Camera-type eye (tissue), 1 donor: Measurements from ENCODE around the genes PYCR2, LIN9 and PARP1.

- RAMPAGE, long total RNA, result no peak
Observed at GRCh38 chr1:225789980-225790572, 12.4 kb downstream of the SRP9 start.

GRCh38 chr1:225817127-225818190 lies 7.5 kb downstream of the EPHX1 start:
- RAMPAGE, long total RNA, result no peak

- RAMPAGE, long total RNA, result no peak
Observed at GRCh38 chr1:225878910-225879449, 3.2 kb downstream of the TMEM63A start.

DNA sequence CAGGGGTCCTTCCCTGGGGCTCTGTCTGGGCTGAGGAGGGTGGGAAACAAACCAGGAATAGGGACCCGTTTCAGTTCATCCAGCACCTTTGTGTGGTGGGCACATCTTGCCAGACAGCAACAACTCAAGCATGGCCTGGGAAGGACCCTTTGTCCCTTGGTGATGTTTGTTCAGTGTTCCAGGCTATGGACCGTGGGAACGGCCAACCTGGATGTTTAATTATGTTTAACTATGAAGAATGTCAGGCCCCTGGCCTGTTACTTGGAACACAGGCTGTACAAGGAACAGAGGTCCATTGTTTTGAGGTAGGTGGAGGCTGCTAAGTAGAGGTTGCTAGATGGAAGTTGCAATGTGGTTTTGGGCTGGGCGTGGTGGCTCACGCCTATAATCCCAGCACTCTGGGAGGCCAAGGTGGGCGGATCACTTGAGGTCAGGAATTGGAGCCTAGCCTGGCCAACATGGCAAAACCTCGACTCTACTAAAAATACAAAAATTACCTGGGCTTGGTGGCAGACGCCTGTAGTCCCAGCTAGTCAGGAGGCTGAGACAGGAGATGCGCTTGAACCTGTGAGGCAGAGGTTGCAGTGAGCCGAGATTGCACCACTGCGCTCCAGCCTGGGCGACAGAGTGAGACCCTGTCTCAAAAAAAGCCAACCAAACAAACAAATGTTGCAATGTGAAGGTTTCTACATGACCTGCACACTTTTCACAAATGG lies 2.3 kb upstream of the LEFTY1 start:
- RAMPAGE, long total RNA, result no peak

- RAMPAGE, long total RNA, result start-site peak on the minus strand at chr1:225924248-225924323, 73 reads
Observed at GRCh38 chr1:225923350-225924572, at the start of gene PYCR2. Gene PYCR2 (minus strand): TSS chr1:225924250.

- RAMPAGE, long total RNA, result no peak
Observed at GRCh38 chr1:225970386-225970929, 28.7 kb downstream of the SDE2 start.

GRCh38 chr1:226000308-226000742 lies 1.2 kb upstream of the SDE2 start:
- RAMPAGE, long total RNA, result no peak

GRCh38 chr1:226000743-226001164 lies 1.6 kb upstream of the SDE2 start:
- RAMPAGE, long total RNA, result no peak

DNA sequence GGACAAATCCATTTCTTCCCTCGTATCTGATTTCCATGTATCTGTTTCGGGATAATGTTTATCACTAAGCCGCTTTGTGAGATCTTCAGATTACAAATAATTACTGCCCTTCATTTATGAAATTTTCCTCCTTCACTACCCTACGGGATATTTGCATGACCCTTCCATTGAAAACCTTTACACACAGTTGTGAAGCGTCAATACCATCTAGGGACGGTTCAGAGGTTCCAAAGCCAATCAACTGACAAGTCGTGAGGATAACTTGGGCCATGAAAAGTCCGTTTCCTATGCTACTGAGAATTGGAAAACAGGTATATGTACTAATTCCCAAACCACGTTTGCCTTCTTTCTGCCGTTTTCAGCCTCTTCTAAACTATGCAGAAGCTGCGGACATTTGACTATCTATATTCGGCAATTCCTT lies 1.2 kb upstream of the H3-3A start:
- RAMPAGE, long total RNA, result no peak

- RAMPAGE, long total RNA, result no peak
Observed at GRCh38 chr1:226064188-226064618, 1.7 kb downstream of the H3-3A start.

- RAMPAGE, long total RNA, result no peak
Observed at GRCh38 chr1:226074595-226075007, 12.1 kb downstream of the H3-3A start.

DNA sequence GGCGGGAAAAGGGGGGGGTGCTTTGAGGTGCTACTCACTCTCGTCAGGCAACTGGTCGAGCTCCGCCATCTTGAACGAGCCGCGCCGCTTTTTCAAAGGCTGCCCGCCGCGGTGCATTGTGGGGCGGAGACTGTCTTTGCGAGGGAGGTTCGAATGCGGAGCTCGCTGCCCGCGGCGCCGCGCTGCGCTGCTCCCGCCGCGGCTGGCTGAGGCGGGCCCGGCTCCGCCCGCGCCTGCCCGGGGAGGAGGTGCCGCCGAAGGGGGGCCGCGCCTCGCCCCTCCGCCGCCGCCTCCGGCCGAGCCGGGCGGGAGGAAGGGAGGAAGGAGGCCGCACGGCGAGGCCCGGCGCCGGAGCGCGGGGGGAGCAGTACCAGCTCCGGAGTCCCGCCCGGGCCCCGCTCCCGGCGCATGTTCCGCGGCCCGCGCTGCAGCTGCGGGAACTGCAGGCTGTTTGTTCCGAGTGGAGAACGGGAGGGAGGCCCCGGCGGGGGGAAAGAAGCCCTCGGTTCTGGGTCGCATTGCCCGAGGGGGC lies at the start of gene LIN9:
TSS of gene LIN9 (minus strand) at position 94 of the 532 bp plus-strand sequence.
- RAMPAGE, long total RNA, result no peak

- RAMPAGE, long total RNA, result no peak
Observed at GRCh38 chr1:226353411-226354027, 44.6 kb upstream of the LIN9 start.

- RAMPAGE, long total RNA, result no peak
Observed at GRCh38 chr1:226365009-226365208, 43.0 kb downstream of the PARP1 start.

- RAMPAGE, long total RNA, result no peak
Observed at GRCh38 chr1:226407447-226408706, at the start of gene PARP1. Gene PARP1 (minus strand): TSS chr1:226408093.

- RAMPAGE, long total RNA, result no peak
Observed at GRCh38 chr1:226666673-226667396, 72.2 kb downstream of the ITPKB start.

- RAMPAGE, long total RNA, result no peak
Observed at GRCh38 chr1:226675877-226676747, 63.0 kb downstream of the ITPKB start.

DNA sequence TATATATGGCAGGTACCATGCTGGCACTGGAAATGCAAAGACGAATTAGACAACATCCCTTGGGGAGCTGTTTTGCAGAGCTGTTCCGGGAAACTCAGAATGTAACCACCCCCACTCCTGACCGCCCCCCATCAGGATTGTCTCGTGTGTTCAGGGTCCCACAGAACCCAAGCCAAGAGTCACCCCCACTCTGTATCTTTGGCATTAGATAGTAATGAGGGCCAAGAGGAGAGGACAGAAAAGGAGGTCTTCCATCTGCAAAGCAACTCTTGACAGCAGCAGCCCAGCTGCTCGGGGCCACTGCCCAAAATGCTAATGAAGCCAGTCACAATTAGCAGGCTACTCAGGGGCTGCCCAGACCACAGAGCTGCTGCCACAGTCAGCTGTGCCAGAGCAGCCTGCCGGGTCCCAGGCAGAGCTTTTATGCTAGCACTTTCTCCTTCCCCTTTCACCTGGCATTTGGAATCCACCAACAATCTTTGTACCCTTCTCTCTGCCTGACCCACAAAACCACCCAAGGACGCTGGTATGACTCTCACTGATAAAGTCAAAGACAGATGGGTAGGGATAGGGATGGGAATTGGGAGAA lies 50.7 kb downstream of the ITPKB start:
- RAMPAGE, long total RNA, result no peak

- RAMPAGE, long total RNA, result no peak
Observed at GRCh38 chr1:226689718-226690337, 49.3 kb downstream of the ITPKB start.

DNA sequence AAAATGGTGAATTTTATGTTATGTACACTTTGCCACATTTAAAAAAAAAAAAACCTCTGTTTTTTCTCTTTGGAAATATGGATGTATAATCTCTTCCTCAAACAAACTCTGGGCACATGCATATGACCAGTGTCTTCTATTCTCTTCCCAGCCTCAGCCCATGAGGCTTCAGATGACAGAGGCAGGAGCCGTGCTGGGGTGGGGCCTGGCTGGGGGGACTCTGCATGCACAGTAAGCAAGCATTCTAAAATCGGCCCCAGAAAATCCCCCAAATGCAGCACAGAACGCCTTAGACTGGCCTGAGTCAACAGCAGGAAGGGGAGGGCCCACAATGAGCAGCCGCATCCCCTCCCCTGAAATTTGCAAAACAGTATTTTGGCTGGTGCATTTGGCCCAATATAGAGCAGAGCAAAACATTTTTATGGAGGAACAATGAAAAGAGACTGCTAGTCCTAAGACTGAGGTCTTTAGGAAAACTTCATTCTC lies 47.8 kb downstream of the ITPKB start:
- RAMPAGE, long total RNA, result no peak